A549 (cell line): Measurements from ENCODE around the gene ZBTB38.

DNA sequence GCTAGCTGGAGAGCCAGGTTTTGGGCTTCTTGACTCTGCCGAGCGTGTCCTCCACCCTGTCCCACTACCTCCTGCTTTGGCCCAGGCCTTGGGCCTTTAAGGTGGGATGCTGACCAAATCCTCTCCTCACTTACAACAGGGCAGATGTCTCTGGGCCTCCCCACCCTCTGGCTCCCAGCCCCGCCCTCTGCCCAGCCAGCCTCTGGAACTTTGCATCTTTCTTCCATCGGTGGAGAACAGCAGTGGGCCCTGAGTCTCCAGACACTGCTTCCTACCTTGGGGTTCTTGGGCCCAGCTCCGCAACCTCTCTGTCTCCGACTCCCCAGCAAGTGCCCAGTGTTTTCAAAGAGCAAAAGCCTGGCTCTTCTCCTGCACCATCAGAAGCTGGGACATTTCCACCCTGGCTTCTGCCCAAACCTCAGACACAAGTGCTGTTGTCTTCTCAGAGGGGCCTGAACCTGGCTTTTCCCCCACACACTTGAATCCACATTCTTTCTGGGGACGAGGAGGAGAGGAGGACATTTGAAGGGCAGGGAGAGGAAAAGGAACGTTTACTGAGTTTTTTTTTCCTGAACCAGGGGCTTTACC lies 33.1 kb downstream of the MRAS start:
- PRO-cap: no peak
CAGE:
- cytosol, long polyA plus RNA: no peak
- long polyA plus RNA: no peak
- nucleus, long polyA plus RNA: no peak

DNA sequence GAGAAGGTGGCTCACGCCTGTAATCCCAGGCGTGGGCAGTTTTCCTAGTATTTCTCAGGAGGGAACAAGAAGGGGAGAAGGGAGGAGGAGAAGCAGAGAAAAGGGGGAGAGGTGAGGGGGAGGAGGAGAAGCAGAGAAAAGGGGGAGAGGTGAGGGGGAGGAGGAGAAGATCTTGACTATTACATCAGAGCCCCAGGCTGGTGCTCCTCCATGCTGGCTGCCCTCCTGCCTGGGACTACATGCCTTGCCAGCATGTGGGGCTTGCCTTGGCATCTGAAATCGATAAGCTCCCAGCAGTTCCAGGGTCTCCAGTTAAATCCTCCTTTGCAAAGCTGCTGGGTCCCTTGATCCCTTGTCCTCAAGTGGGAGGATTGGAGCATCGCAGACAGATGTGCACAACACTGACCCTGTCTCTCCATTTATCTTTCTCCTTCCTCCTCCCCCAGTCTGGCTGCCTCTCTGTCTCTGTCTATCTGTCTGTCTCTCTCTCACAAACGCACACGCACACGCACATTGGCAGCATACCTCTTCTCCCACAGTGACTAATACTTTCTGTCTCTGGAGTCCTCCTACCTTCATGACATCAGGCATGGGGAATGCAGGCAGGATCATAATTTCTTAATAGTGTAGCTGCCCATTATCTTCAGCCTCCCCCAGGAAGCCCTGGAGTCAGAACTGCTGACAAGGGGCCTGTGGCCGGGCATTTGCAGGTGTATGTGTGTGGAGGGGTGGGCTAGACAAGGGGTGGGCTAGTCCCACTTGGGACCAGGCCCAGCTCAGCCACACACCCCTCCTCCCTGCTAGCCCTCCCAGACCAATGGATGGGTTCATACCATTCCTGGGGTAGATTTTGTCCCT lies 41.8 kb downstream of the MRAS start:
- PRO-cap: no peak
CAGE:
- cytosol, long polyA plus RNA: no peak
- long polyA plus RNA: no peak
- nucleus, long polyA plus RNA: no peak

DNA sequence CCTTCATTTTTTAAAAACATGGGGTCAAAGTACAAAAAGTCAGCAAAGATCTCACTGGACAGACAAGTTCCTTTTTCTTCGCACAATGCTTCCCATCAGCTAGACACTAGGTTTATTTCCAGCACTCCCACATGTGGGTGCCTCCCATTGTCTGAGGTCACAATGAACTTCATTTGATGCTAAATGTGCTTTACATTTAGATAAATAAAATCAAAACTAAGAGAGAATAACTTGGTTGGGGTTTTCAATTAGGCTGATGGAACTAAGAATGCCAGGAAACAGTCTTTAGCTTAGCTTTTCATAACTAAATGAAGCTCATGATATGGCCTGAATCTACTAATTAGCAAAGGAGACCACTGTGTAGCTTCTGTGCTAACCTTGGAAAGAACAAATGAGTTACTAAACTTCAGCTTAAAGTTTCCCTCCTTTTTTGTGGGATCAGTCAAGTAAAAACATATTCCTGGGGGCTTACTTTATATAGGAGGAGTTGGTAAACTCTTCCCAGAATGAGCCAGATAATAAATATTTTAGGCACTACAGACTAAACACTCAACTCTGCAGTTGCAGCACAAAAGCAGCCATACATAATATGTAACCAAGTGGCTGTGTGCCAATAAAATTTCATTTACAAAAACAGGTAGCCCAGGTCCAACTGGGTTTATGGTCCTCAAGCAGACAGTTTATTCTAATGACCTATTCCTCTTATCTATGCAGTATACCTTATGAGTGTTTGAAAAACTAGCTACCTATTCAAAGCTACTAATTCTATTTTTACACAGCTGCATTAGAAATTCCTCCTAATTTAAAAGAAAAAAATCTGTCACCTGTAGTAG lies 61.6 kb downstream of the FAIM start:
- PRO-cap: no peak
CAGE:
- cytosol, long polyA plus RNA: no peak
- long polyA plus RNA: no peak
- nucleus, long polyA plus RNA: no peak

DNA sequence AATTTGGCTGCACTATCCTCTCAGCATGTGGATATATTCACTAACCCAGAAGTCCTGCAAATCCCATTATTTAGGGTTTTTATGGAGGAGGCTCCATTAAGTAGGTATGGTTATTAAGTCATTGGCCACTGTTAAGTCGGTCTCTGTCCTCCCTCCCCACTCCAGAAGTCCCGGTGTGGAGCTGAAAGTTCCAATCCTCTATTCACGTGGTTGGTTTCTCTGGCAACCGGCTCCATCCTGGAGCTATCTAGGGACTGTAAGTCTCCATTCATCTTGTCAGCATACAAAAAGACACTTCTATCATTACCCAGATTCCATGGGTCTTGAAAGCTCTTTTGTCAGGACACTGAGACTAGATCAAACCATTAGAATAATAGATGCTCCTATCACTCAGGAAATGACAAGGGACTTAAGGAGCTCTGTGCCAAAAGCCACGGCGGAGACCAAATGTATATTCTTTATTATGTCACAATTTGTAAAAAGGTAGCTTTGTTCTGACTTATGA lies 110.3 kb downstream of the PIK3CB start:
- PRO-cap: no peak
CAGE:
- cytosol, long polyA plus RNA: no peak
- long polyA plus RNA: no peak
- nucleus, long polyA plus RNA: no peak

DNA sequence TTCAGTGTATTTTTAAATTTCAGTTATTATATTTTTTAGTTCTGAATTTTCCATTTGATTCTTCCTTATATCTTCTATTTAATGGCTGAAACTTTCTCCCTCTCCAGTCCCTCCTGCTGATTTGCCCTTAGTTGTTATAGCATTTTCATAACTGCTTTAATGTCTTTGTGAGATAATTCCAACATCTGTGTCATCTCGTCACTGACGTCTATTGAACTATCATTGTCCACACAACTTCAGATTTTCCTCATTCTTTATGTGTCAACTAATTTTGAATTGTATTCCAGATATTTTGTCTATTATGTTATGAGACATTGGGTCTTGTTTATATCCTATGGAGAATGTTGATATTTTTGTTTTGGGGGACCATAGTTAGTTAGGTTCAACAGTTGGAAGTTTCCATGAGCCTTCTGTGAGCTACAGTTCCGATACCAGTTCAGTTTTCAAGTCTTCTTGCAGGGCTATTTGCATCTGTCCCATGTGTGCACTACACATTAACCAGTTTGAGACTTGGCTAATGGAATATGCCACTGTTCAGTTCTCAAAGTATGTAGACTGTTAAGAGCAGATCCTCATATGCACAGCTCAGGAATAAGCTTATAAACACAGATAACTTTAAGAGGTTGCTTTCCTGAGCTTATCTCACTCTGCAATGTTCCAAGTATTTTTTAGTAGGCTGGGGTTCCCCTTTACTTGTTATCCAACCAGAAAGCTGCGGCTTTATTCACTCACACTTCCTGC lies 108.9 kb downstream of the PIK3CB start:
- PRO-cap: no peak
CAGE:
- cytosol, long polyA plus RNA: no peak
- long polyA plus RNA: no peak
- nucleus, long polyA plus RNA: no peak

DNA sequence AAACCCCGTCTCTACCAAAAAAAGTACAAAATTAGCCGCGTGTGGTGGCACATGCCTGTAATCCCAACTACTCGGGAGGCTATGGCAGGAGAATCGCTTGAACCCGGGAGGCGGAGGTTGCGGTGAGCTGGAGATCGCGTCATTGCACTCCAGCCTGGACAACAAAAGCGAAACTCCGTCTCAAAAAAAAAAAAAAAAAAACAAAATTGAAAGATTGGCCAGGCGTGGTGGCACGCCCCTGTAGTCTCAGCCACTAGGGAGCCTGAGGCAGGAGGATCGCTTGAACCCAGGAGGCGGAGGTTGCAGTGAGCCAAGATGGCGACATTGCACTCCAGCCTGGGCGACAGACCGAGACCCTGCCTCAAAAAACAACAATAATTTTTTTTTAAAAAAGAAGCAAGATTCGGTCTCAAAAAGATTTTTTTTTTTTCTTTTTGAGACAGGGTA lies 2.1 kb downstream of the PIK3CB start:
- PRO-cap: no peak
CAGE:
- cytosol, long polyA plus RNA: no peak
- long polyA plus RNA: no peak
- nucleus, long polyA plus RNA: no peak

GRCh38 chr3:139202152-139202820 lies 141.5 kb upstream of the MRPS22 start:
- PRO-cap: no peak
CAGE:
- cytosol, long polyA plus RNA: no peak
- long polyA plus RNA: no peak
- nucleus, long polyA plus RNA: no peak

DNA sequence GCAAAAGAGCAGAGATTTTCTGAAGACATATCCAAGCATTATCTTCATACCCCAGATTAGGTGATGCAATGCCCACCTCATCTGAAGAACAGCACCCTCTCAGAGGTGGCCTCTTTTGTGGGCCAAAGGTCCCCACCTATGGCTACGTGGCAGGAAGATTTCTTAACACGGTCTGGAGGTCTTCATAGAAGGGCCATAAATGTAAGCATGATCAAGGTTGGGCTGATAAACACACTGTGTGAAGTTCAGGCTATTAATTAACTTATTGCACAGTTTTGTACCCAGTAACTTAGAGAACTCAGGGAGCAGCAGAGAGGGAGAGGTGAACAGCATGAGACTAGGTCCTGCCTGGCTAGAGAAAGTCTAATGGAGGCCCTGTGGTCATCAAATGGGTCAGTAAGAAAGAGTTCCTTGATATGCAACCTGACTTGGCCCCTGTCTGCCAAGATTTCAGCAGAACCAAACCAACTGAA lies 29.6 kb upstream of the RBP2 start:
- PRO-cap: no peak
CAGE:
- cytosol, long polyA plus RNA: no peak
- long polyA plus RNA: no peak
- nucleus, long polyA plus RNA: no peak

GRCh38 chr3:139531487-139531888 lies 8.1 kb downstream of the RBP1 start:
- PRO-cap: no peak
CAGE:
- cytosol, long polyA plus RNA: no peak
- long polyA plus RNA: no peak
- nucleus, long polyA plus RNA: no peak

GRCh38 chr3:139542139-139542645 lies 2.6 kb upstream of the RBP1 start:
- PRO-cap: no peak
CAGE:
- cytosol, long polyA plus RNA: no peak
- long polyA plus RNA: no peak
- nucleus, long polyA plus RNA: no peak

- PRO-cap: no peak
CAGE:
- cytosol, long polyA plus RNA: no peak
- long polyA plus RNA: no peak
- nucleus, long polyA plus RNA: no peak
Measured at GRCh38 chr3:139654727-139654971, 23.1 kb downstream of the NMNAT3 start.

GRCh38 chr3:139934377-139934811 lies 591 bp upstream of the CLSTN2 start:
- PRO-cap: no peak
CAGE:
- cytosol, long polyA plus RNA: no peak
- long polyA plus RNA: no peak
- nucleus, long polyA plus RNA: no peak

- PRO-cap: no peak
CAGE:
- cytosol, long polyA plus RNA: no peak
- long polyA plus RNA: no peak
- nucleus, long polyA plus RNA: no peak
Measured at GRCh38 chr3:140708540-140708931, 30.7 kb downstream of the TRIM42 start.

- PRO-cap: no peak
CAGE:
- cytosol, long polyA plus RNA: no peak
- long polyA plus RNA: no peak
- nucleus, long polyA plus RNA: no peak
Measured at GRCh38 chr3:140717849-140718319, 40.0 kb downstream of the TRIM42 start.

- PRO-cap: no peak
CAGE:
- cytosol, long polyA plus RNA: no peak
- long polyA plus RNA: no peak
- nucleus, long polyA plus RNA: no peak
Measured at GRCh38 chr3:141093700-141094662, 42.8 kb downstream of the SPSB4 start.

DNA sequence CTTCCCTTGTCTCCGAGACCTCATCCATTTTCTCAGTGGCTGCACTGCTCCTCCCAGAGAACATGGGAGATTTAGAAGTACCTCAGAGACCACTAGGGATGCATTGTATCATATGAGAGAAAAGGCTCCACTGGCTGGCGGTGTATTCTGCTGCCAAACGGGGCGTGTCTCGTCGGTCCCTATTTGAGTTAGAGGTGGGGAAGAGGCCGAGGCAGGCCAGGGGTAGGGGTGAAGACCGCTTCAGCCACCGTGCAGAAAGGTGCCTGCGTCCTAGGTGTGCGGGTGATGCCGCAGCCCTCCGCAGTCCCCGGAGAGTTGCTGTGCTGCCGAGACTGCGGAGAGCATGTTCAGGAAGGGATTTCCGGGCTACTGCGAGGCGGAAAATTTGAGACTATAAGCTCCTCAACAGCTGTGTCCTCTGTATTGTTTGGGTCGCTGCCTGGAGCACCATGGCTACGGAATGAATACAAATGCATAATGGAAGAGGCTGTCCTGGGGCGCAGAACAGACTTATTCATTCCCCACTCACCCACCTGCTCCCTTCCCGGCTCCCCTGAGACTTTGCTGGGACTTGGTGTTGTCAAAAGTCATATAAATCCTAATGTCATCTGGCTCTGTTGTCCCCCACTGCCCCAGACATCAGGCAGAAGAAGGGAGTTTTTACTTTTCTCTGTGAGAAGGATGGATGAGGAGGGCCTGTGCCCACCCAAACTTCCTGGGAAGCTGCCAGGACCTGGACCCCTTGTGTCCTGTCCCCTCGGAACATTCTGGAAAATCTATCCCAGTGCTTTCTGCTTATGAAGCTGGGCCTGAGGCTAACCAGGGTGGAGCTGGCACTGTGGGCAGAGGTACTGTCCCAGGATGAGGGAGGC lies 44.0 kb downstream of the SPSB4 start:
- PRO-cap: no peak
CAGE:
- cytosol, long polyA plus RNA: no peak
- long polyA plus RNA: no peak
- nucleus, long polyA plus RNA: no peak

DNA sequence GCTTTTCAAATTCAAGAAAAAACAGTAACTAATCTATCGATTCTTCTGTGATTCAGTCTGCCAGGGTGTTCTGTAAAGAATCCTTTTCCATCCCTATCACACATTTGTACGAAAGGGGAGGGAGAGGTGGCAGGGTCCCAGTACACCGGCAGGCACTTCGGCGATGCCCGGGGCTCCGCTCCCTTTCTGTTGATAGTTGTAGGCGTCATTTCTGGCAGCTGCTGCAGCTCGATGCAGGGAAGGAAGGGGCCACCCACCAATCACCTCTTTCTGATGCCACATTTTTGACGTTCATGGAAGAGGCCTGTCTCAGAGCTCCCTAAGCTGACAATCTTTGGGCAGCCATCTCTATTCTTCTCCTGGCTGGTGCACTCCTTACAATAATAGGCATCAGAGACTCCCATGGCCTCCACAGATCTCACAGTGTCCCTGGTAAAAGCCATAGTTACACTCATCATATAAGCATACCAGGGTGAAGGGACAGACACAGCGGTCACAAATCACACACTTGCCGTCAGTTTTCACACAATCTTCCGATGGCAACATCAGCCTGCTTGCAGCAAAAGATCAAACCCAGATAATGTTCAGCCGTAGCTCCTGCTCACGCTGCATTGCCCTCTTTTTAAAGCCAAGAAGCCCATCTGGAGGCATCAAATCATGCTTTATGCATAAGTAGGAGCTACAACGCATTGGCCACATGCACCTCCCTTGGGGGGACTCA lies 60.8 kb upstream of the ZBTB38 start:
- PRO-cap: no peak
CAGE:
- cytosol, long polyA plus RNA: no peak
- long polyA plus RNA: no peak
- nucleus, long polyA plus RNA: no peak

DNA sequence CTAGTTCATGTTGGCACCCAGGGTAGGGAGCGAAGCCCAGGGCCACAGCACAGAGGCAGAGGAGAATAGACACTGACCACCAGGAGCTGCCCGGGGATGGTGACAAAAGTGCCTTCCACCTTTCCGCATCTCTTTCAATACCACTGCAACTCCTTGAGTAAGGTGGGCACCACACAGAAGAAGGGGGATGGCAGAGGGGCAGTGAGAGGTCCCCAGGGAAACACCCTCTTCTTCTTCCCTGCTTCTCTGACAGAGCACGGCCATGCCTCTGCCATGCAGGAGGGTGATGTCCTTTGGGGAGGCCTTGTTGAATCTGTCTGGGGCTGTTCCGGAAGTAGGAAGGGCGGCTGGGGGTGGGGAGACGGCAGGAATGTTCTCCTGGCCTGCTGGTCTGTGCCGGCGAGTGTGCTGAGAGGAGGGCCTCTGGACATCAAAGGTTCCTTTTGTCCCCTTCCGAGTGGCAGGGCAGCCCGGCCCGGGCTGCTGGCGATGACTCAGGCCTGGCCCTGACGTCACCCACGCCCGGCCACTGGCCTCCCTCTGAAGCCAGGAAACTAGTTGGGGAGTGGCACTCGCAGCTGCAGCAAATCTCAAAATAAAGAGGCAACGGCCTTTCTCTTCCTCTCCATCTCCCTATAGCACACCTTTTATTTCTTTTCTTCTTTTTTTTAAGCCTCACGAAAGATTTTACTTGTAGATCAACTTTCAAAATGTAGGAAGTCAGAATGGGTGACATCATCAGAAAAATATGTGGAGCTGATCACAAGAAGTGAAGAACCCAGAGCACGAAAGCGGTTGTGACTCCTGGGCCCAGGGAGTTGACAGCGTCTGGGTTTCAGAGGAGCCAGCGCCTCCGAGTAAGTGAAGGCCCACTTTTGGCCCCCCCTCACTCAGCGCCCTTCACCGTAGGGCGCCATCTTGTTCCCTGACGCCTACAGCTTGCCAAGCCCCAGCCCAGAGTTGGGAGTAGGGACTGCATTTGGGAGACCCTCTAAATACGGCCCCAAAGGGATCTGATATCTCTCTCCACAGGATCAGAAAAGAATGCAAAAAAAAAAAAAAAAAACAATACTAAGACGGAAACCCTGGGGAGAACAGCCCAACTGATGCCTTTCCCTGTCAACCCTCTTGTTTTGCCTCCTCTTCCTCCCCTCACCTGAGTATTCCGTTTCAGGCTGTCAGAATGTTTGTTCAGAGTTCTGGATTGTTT lies at the start of gene ZBTB38:
Gene ZBTB38, plus strand, starts transcription at position 557 of the 1,210 bp plus-strand sequence.
- PRO-cap: no peak
CAGE:
- cytosol, long polyA plus RNA: start-site peak on the plus strand centred at position 570 of the sequence, 80 bp wide, 18 and 38 reads in 2 replicates
- long polyA plus RNA: start-site peak on the plus strand centred at position 602 of the sequence, 54 bp wide, 265 and 132 reads in 2 replicates
- nucleus, long polyA plus RNA: start-site peak on the plus strand centred at position 588 of the sequence, 107 bp wide, 97 and 25 reads in 2 replicates

DNA sequence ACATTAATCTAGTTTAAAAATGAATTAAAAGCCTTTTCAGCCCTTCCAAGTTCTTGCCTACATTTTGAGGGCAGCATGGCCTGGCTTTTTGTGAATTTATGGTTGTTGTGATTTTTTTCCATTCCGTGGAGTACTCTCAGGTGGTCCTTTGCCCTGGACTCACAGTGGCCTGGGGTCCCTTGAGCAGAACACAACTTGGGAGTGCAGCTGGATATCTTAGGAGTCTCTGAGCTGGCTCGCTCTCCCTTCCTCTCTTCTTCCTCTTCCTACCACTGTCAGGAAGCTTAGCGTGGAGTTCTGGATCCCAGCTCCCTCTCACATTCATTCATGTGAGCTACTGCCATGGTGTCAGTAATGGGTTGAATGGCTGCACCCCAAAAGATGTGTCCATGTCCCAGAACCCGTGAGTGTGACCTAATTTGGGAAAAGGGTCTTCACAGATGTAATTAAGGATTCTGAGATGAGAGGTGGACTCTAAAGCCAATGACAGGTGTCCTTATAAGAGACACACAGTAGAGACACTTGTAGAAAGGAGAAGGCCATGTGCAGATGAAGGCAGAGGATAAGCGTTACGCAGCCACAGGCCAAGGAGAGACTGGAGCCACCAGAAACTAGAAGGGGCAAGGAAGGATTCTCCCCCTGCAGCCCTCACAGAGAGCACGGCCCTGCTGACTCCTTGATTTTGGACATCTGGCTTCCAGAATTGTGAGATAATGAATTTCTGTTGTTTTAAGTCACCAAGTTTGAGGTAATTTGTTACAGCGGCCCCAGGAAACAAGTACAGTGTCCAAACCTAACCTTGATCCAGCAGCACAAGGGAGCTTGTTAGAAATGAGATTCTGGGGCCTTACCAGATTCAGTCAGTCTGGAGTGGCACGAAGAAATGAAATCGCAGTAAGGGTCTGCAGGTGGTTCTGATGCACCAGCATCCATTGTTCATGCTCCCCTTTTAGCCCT lies 48.2 kb downstream of the ZBTB38 start:
- PRO-cap: no peak
CAGE:
- cytosol, long polyA plus RNA: no peak
- long polyA plus RNA: no peak
- nucleus, long polyA plus RNA: no peak

DNA sequence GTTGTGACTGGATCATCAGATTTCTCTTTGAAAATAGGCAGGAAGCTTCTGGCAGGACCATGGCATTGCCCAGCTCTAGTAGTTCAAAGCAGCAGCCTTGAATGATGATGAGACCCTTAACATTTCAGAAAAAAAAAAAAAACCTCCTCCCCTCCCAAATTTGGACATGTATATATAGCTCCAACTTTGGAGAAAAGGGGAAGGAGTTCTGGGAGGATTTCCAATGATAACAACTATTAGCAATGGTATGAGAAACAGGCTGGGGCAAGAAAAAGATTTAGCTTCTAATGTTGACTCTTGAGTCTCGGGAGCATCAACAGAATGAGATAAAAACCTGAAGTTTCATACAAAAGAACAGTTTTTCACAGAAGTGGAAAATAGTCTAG lies 44.9 kb upstream of the RASA2 start:
- PRO-cap: no peak
CAGE:
- cytosol, long polyA plus RNA: no peak
- long polyA plus RNA: no peak
- nucleus, long polyA plus RNA: no peak